AG10803 (cell line): ENCODE measurements around a stretch of chr15.

DNA sequence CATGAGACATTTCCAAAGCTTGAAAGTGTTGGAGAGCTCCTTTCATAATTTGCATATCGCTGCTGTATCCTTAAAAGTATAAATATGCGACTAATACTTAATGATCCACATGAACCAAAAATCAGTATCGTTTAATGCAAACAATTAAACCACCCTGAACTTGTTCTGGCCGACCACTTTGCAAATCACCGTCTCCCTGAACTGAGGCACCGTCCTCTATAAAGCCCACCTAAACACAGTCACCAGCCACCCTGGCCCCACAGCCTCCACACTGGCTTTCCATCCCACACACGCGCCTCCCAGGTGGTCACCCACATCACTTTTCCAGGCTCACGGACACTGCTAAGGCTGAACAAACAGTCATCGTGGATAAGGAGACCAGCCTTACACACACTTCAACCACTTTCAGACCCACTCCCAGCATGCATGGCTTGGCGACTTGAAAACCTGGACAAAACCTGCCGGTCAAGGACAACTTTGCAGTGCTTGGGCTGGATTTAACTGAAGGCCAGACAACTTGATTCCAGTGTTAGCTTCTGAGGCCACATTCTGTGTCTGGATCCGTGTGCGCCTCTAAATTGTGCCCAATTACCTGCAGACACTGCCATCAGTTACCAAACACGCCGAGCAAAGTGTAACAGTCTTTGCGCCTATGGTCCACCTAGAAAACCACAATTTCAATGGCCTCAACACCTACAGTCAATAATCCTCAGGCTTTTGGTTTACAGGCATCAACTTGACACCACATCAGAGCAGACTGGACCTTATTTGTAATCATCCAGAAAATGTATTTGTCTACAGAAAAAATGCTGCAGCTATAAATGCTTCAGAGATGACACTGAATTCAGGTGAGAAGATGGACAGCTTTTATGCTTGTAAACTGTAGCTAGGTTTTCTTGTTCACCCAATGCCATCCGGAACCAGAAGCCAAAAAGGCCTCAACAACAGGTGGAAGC, 8.3 kb downstream of the CHSY1 start:
- RRBS: no CpG with 5 or more reads among the region's 18 CpGs

DNA sequence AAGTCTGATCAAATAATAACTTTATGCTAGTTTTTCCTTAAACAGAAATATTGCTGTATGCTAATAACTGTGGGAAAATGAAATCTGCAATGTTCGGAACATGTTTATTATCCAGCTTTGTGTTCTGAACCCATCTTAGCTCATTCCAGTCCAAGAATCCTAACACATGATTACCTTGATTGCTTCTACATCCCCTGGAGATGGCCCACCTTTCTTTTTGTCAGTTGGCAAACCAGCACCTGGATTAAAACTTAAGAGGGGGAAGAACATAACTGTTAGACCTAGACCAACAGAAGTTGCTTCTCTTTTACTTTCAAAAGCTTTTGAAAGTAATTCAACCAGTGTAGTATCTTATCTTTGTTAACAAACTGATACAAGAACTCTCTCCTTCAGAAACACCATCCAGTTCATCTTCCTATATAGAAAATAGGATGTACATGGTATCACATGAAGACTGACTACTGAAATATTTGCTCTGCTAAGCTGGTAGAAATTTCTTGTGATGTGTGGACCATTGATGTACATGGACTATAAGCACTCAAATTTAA, 8.3 kb upstream of the SELENOS start:
- RRBS: no CpG with 5 or more reads among the region's 1 CpG

DNA sequence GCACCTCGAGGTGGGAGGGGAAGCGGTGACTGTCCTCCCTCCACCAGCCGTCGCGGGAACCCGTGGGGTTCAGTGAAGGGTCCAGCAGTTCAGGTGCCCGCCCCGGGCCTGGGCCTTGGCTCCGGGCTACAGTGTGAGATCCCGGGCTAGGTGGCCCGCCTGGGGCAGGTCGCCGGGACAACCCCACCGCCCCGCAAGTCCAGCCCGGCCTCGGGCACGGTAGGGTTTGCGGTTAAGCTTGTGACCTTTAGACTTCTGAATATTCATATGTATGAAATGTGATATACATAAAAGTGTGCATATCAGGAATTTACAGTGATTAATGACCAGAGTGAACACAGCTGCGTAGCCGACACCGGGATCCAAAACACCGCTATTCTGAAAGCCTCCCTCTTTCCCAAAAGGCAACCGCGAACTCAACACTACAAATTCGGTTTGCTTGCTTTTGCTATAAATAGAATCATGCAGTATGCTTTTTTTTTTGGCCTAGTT, 509 bp upstream of the SNRPA1 start:
- RRBS: no CpG with 5 or more reads among the region's 26 CpGs

- RRBS: no CpG with 5 or more reads among the region's 29 CpGs
Measured at GRCh38 chr15:101398198-101398912, 91.2 kb downstream of the PCSK6 start.

DNA sequence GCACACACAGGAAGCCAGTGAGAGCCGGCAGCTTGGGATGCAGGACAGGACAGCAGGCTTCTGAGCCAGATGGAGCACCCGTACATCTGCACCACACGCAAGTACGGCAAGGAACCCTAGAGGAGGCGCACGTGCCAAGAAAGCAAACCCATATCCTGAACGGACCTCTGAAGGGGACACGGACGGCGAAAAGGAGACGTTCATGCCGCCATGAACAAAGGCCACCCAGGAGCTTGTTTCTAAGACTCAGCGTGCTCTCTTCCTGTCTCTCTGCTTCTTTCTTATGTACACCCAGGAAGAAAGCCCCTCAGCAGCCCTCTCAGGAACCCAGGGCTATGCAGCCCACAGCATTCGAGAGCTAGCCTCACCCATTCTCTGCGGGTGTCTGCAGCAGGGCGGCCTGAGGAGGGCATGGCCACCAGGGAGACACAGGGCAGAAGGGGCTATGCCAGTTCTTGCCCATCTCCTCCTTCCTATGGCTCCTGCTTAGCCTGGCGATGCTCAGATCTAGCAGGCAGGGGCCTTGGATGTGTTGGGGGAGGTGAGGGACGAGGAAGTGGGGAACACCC, 81.4 kb downstream of the PCSK6 start:
- RRBS: no CpG with 5 or more reads among the region's 18 CpGs

DNA sequence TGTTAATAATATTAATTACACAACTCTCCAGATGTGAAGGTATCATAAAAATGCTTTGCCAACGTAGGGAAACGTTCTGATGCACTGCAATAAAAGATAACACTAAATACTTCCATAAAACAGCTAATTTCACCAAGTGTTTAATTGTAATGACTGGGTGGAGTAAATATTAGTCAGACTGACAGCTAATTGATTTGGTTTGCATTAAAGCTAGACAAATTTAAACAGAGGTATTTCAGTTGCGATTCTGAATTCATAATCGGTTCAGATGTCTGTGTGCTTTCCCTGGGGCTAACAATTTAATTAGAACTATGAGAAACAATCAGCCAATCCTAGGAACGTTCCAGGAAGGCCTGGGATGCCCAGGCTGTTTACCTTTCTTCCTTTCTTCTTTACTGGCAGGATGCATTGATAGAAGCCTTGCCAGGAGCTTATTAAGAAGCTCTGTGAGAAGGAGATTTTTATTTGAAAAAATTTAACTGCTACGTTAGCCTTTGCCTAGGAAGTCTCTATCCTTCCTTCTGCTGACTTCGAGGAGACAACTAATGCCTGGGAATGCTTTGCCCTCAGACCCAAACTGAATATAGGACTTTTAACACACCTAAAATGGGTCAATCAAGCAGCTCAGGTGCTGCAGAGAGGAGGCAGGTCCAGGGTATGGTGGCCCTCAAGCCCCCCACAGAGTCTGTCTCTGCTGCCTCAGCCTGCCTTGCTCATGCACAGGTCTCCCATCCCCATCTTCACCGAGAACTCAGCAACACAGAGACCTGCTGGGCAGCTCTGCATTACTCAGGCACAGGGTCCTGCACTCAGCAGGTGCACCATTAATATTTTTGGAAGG, 48.6 kb downstream of the PCSK6 start:
- RRBS: no CpG with 5 or more reads among the region's 8 CpGs

DNA sequence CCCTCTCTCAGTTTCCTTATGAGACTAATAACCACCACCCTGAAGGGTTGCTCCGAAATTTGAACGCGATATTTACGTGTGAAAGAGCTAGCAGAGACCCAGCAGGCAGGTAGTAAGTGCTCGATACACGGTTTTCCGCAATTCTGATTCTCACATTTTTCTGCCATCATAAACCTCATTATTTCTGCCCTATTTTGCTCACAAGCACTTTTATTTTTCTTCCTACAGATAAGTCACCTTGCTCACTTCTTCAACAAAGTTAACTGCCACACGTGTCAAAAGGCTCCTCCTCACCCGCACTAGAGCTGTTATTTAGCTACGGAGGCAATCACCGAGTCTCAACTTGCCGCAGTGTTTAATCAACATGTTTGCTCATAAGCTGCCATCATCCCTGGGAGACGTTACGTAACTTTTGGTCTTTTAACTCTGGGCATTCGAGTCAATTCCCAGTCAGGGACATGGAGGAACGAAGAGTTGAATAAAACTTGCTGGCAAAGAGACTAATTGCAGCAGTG, 44.1 kb downstream of the PCSK6 start:
- RRBS: no CpG with 5 or more reads among the region's 16 CpGs

- RRBS: 90% methylated on average over 1 of the region's 27 CpGs
Measured at GRCh38 chr15:101458316-101459141, 31.0 kb downstream of the PCSK6 start.

DNA sequence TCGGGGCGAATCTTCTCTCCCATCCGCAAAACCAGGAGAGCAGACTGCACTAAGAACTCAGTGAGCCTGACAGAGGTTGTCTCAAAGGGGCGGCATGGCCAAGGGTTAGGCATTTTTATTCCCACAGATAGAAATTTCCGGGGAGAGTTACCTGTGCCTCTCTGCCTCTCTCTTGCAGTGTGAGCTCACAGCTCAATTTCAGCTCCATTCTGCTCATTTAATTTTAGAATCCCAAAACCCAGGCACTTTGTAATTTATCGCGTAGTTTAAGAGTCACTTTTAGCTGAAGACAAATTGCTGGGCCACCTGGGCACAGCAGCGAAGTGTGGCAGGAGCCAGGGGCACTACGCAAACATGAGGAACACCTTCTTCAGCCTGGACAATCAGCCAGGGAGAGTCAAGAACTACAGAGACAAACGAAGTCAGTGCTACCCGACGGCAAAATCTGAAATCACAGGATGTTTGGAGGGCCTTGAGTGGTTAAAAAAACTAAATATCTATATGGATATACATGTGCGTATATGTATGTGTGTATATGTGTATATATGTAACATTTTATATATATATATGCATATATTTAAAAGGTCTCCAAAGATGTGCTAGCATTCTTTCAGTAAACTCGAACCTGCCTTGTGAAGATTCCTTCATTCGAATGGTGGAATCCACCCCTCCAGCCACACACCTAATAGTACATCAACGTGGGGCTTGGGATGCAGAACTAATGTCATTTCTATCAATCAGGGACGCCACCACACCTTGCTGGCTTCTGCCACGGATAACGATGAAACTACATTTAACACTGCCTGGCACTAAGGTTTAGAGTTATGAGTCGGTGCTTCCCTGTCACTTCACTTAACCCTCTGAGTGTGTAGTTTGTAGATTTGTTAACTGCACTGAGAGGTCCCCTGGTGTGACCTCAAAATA, 1.9 kb downstream of the PCSK6 start:
- RRBS: no CpG with 5 or more reads among the region's 20 CpGs

- RRBS: 4% methylated on average over 16 of the region's 24 CpGs
Measured at GRCh38 chr15:101489001-101489178, 617 bp downstream of the PCSK6 start.

DNA sequence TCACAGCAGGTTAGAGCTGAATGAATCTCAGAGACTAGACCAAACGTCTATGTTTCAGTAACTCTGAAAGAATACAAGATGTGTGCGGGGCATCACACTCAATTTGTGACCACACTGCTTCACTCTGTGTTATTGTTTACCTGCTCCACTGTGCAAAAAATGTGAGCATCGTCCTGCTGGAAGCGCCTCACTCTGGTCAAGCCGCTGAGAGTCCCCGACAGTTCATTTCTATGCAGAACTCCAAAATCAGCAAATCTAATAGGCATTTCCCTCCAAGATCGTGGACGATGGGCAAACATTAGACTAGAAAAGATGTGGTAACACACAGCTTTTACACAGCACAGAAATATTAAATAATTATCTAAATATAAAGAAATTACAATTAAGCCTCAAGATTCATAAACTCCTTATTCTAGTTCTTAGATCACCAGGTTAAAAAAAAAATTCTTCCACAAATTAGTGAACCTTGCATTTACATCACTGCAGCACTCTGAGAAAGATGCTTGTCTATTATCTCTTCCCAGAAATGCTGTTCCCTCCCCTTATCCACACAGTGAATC, 31.8 kb upstream of the TM2D3 start:
- RRBS: no CpG with 5 or more reads among the region's 8 CpGs